Mammary microvascular endothelial cell (primary cell): ENCODE measurements around the genes DPY19L3 and TDRD12.

- RAMPAGE, long total RNA, result no peak
Observed at GRCh38 chr19:30010906-30011419, 68.9 kb downstream of the URI1 start.

GRCh38 chr19:31263288-31263805 is 85.9 kb downstream of the TSHZ3 start:
- RAMPAGE, long total RNA, result no peak

DNA sequence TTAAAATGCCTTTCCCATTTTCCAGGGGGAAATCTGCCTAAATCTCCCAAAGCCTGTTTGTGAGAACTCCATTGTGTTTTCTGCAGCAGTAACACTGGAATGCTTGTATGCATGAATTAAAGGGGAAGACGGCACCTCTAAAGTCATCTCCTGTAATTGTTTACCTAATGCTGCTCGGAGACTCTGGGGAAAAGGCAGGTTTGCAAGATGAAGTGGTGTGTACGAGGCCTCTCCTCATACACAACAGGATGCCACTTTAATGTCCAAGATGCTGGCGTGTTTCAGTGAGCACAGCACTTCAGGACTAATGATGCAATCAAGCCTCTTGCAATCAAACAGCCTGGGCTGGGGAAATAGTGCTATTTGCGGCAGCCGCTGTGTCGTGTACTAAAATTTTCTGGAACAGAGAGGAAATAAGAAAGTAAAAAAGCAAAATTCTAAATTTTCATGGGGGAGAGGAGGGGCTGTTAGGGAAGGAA is 33.0 kb downstream of the TSHZ3 start:
- RAMPAGE, long total RNA, result no peak

- RAMPAGE, long total RNA, result no peak
Observed at GRCh38 chr19:31316706-31317088, 32.5 kb downstream of the TSHZ3 start.

- RAMPAGE, long total RNA, result no peak
Observed at GRCh38 chr19:31352497-31352975, 3.3 kb upstream of the TSHZ3 start.

GRCh38 chr19:32363015-32363783 is 17.8 kb downstream of the ZNF507 start:
- RAMPAGE, long total RNA, result no peak

DNA sequence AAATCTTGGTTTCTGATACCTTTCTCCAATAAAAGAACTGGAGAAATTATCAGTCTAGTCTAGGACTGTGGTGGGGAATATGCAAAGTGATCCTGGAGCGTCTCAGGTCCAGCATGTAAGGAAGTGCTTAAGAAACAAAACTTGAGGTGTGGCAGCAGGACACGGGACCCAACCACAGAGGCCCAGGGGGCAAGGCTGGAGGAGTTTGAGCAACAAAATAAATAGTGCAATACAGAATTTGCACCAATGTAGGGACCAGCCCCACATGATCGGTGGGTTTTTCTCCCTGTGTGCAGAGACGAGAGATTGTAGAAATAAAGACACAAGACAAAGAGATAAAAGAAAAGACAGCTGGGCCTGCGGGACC is 29.2 kb upstream of the DPY19L3 start:
- RAMPAGE, long total RNA, result no peak

DNA sequence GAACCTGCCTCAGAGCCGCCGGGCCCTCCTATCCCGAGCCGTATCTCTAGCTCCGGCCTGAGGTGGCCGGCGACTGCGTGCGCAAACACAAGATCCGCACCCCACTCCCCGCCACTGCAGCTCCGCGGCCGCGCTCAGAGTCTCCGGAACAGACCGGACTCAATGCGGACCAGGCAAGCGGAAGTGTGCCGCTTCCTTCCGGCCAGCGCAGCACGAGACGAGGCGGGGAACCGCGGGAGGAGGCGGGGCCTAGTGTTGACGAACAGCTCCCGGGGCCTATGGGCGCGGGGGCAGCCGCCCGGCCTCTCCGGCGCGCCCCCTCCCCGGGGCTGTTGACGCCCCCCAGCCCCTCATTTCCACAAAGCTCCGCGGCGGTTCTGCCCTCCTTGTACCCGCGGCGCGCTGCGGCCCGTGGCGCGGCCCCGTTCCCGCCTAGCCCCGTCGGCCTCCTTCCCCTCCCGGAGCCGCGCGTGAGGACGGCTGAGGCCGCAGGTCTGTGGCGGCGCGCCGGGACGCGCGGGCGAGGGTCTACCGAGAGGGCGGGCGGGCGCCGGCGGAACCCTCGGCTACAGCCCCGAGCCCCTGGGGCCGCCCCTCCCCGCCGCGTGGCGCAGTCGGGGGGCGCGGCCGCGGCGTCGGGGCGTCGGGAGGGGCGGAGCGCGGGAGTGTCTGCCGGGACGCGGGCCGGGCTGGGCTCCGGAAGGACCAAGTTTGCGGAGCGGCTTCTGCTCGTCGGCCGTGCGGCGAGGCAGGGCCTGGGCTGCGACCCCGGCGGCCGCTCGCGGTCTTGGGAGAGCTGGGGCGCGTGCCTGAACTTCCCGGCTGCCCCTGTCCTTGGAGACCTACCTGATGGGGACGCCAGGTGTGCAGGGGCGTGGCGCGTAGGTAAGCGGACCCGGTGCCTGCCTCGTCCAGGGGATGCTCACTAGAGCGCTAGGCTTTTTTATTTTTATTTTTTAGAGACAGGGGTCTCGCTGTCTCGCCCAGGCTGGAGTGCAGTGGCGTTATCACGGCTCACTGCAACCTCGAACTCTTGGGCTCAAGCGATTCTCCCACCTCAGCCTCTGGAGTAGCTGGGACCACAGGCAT is at the start of gene DPY19L3:
TSS of gene DPY19L3 (plus strand) at position 353 of the 1,089 bp plus-strand sequence.
- RAMPAGE, long total RNA, result no peak

DNA sequence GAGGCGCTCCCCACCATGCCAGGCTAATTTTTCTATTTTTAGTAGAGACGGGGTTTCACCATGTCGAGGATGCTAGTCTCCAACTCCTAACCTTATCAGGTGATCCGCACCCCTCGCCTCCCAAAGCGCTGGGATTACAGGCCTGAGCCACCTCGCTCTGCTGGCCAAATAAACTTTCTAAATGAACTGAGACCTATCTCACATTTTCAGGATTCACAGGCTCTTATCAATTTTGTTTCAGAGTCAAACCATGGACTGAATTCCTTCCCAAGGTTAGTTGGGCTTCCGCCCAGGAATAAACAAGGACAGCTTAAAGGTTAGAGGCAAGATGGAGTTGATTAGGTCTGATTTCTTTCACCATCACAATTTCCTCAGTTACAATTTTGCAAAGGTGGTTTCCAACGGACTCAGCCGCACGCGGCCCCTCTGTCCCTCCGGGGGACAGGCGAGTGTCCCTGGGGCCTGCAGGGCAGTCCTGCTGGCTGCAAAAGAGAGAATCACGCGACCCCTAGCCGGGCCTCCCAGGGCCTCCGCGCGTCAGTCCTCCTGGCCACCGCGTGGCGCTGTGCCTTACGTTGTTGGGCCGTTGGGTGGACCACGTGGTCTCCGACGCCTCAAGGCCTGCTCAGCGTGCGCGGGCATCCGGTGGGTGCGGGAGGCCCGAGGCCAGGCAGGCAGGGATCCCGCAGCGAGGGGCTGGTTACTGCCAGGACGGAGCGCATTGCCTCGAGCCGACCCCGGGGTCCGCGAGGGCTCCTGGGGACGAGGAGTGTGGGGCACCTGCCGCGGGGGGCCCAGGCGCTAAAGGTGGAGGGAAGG is at the start of gene TDRD12:
TSS of gene TDRD12 (plus strand) at position 622 of the 819 bp plus-strand sequence.
- RAMPAGE, long total RNA, result no peak

DNA sequence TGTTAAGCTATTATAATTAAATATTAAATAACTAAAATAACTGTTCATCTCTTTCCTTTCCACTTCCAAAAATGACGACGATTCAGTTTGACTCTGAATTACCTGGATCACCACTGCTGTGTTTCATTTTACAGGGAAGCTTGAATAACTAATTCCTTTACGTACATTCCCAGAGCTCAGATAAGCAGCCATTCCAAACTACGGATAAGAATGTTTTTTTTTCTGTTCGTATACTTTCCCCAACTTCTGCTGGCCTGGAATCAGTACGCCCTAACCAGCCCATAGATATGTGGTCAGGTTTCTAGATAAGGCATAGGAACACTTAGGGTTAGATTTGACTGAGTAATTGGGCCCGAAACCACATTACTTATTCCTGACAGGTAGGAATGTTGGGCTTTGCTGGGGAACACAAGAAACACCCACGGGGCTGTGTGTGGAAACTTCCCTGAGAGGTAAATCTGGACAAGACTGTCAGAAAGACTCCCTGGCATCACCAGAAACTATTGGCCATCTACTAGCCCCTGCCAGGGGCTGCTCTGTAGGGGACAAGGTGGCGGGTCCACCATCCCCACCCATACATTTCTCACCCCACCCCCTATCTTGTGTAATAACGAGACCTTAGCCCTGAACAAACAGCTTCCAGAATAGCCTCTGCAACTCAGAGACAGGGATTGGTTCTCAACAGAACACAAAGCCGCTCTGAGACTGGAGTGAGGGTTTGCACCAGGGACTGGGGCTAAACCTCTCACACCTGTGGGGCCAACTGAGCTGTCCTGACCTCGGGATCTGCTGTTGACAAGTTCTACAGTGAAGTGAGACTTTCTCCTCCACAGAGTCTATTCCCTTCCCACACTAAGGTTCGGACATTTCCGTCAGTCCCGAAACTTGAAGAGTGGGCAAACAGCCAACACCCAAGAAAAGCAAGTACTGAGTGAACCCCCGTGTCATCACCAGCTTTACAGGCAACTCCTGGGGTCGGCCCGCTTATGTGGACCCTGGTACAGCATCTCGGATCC is 15.6 kb downstream of the RHPN2 start:
- RAMPAGE, long total RNA, result no peak

GRCh38 chr19:33077844-33078635 is 2.9 kb upstream of the GPATCH1 start:
- RAMPAGE, long total RNA, result no peak

DNA sequence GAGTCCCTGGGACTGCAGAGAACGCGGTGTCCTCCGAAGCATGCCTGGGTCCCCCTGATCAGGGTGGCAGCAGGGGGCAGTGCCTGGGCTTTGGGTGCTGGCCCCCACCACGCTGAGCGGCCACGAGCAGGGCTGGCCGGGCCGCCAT is 26.4 kb downstream of the CEBPA start:
- RAMPAGE, long total RNA, result no peak

GRCh38 chr19:33304999-33305840 is 2.9 kb upstream of the CEBPA start:
- RAMPAGE, long total RNA, result no peak

GRCh38 chr19:33348379-33349258 is 24.9 kb upstream of the CEBPG start:
- RAMPAGE, long total RNA, result no peak

DNA sequence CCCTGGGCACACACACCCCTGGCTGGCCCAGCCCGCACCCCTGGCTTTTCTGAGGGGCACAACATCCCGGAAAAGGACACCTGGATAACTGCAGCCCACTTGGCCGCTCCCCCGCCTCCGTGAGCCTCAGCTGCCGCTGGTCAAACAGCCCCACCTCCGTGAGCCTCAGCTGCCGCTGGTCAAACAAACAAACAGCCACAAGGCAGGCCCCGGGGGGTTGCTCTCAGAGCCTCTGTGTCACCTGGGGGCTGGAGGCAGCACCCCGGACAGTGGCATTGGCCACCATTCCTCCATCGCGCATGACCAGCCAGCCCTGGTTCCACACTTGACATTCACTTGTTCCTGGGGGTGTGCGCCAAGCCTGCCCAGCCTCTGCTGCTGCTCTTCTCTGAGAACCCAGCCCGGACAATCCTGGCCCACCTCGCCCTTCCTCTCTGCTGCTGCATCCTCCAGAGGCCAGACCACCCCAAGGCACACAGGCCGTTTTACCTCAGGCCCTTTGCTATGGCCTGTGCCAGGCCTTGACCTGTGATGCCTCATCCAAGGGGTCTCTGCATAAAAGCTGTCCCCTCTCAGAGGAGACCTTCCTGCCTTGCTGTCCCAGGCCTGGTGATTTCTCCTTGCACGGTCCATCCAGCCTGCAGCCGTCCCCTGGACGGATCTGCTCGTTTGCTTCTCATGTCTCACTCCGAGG is 20.0 kb downstream of the CEBPG start:
- RAMPAGE, long total RNA, result no peak

- RAMPAGE, long total RNA, result no peak
Observed at GRCh38 chr19:33426820-33427050, 53.2 kb downstream of the CEBPG start.

DNA sequence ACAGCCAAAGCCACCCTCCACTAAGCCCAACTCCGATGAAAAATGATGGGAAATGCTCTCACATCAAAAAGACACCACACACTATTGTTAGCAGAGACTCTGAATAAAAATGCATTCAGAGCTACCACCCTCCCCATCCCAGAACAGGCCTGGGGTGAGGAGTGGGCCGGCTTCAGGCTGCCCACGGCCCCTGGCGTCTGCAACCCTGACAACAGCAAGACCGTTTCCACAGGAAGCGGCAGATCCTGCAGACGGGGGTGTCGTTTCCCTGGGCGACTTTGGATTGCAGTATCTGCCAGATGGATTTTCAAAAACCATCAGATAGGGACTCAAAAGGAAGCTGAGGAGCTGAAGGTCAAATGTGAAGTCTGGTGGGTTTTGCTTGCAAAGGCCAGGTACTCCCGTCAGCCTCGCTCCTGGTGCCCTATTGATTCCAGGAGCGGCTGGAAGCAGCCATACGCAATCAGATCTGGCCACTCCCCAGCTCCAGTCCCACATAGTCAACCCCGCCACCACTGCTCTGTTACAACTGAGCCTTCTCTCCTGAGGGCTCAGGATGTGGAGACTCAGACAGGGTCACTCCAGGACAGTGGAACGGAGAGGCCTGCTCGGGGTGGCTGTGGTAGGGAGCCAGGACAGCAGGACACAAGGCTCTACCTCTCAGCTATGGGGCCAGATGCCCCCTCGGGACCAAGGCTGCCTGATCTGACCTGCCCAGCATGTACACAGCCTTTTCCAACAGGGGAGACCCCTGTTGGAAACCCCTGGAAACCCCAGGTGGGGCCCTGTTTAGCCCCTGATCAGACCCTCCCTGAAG is 14.1 kb downstream of the PEPD start:
- RAMPAGE, long total RNA, result no peak

DNA sequence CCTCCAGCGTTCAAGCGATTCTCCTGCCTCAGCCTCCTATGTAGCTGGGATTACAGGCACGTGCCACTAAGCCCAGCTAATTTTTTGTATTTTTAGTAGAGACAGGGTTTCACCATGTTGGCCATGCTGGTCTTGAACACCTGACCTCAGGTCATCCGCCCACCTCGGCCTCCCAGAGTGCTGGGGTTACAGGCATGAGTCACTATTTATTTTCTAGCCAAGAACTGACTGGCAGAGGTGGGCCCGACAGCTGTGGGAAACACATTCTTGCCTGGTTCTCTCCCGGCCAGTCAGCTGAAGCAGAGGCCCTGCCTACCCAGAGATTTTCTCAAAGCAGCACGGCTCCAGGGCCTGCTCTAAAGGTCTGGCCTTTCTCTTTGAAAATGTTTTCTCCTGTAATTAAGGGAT is 108.0 kb downstream of the KCTD15 start:
- RAMPAGE, long total RNA, result no peak

GRCh38 chr19:34207592-34208290 is 35.4 kb downstream of the LSM14A start:
- RAMPAGE, long total RNA, result no peak

GRCh38 chr19:34263655-34264275 is 9.4 kb downstream of the GARRE1 start:
- RAMPAGE, long total RNA, result no peak